Mucosa of descending colon (tissue), 1 donor: Measurements from ENCODE around the genes CCL11, PEX12, CCL16 and CCL15.

DNA sequence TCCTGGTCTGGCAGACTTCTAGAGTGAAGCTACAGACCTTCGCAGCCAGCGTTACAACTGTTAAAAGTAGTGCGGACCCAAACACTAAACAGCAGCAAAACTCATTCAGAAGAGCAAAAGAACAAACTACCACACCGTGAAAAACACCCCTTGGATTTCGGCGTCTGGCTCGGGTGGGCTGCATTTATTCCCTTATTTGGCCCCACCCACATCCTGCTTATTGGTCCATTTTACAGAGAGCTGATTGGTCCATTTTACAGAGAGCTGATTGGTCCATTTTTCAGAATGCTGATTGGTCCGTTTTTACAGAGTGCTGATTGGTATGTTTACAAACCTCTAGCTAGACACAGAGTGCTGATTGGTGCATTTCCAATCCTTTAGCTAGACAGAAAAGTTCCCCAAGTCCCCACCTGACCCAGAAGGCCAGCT is 286.6 kb upstream of the ASIC2 start:
- PRO-cap: no peak

GRCh38 chr17:34285465-34286008 is at the start of gene CCL11:
CCL11 (plus strand) TSS chr17:34285742.
- PRO-cap: unidirectional peak, plus-strand start at chr17:34285742

- PRO-cap: no peak
These were observed 548 bp downstream of the TMEM132E start for GRCh38 chr17:34579750-34580510.

DNA sequence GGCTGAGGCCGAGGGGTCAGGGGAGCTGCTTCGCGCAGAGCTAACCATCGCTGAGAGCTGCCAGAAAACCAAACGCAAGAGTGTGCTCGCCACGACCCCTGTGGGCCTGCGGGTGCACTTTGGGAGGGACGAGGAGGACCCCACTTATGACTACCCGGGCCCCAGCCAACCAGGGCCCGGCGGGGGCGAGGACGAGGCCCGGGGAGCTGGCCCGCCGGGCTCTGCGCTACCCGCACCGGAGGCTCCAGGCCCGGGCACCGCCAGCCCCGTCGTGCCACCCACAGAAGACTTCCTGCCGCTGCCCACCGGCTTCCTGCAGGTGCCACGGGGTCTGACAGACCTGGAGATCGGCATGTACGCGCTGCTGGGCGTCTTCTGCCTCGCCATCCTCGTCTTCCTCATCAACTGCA is 57.9 kb downstream of the TMEM132E start:
- PRO-cap: no peak

- PRO-cap: no peak
These were observed 729 bp upstream of the LIG3 start for GRCh38 chr17:34979365-34980200.

GRCh38 chr17:35046437-35047069 is 17.0 kb downstream of the RFFL start:
- PRO-cap: no peak

DNA sequence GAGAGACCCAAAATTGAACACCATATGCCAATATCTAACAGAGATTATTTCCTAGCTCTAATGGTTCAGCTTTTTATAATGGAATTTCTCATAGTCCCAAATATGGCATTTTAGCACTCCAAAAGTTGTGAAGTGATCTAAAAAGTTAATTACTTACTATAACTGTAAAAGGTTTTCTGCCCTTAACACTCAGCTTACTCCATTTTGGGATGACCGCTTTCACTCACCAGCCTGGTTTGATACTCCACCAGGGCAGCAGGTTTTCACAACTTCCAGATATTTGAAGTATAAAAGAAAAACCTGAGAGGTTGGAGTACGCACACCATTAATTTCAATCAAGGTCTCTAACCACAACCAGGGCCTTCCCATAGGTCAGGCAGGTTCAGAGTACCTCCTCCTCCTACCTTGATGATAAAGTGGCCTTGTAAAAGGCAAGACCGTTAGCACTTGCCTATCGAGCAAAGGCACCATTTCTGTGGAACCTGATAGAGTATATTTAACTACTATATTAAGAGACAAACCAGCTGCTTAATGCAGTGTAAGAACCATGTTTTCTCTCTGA is 3.5 kb downstream of the RFFL start:
- PRO-cap: no peak

DNA sequence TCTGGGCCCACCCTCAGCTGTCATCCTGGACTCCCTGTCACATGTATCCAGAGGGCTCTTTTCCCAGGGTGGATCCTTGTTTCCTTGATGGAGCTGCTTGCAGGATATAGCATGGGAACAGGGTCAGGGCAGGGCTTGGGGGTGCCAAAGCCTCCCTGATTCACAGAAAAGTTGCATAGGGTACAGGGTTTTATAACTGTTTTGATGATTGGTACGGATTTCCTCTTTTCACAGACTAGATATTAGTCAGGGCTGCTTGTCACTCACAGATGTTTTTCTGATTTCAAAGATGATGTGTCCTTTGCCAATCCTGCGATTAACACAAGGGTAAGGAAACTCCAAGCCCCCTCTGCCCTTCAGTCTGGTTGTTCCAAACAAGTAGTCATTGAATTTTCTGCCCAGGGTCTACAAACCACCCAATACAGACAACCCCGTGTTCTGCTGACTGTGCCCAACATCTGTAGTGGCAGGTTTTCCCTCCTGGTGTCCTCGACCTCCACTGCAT is 20.6 kb upstream of the SLC35G3 start:
- PRO-cap: no peak

GRCh38 chr17:35241338-35241955 is 1.4 kb upstream of the SLFN5 start:
- PRO-cap: unidirectional peak, plus-strand start at chr17:35241592; unidirectional peak, plus-strand start at chr17:35241814

- PRO-cap: no peak
These were observed 59.3 kb downstream of the SLFN11 start for GRCh38 chr17:35313863-35314798.

DNA sequence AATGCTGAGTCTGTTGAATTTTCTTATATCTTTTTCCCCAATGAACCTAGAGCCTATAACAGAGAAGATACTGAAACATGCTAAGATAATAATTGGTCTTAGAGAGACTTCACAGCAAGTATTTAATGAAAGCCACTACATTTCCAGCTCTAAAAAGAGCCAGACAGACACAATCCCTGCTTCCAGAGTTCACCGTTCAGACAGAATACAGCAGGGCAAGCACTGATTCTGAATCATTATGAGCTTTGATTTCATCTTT is 2.4 kb upstream of the SLFN11 start:
- PRO-cap: no peak

- PRO-cap: bidirectional peak, plus-strand start at chr17:35578756, minus-strand start at chr17:35578568
These were observed at the start of gene PEX12 for GRCh38 chr17:35578130-35579134. PEX12 (minus strand) TSS chr17:35578571.

DNA sequence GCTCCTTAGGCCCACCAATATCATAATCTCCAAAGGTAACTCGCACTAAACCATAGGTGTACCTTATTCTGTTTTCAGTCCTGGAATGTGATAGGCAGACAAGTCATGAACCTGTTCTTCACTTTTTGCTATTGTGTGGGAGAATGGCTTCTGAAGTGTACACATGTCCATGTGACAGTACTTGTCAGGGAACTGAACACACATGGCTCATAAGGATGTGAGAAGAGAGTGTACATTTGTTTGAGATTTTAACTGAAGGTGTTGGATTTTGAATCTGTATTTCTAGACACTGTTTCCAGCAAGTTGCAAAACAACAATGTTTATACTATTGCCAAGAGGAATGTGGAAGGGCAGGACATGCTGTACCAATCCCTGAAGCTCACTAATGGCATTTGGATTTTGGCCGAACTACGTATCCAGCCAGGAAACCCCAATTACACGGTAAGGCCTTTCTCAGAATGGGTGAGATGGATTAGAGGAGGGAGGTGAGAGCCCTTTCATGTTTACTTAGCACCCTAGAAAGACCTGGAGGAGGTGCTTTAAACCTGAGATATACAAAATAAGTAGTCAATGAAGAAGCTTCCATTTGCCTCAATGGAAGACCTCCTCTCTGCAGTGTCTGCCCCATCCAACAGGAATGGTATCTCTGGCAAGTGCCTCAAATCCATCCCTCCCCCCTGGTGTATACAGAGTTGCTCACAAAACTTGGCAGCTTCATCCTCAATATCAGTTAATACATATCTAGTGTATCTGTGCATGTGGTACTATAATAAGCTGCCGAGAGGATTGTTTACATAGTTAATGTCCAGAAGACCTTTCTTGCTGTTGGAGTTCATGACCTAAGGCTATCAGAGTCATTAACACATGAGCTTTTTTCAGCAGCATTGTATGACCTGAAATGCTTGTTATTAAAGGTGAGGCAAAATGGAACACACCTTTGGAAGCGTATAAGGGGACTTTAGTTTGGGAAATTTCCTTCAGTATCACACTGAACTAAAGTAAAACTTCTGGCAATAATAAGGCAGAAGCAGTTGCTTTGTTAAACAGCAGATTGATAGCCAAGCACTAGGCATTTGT is 14.2 kb upstream of the RASL10B start:
- PRO-cap: no peak

DNA sequence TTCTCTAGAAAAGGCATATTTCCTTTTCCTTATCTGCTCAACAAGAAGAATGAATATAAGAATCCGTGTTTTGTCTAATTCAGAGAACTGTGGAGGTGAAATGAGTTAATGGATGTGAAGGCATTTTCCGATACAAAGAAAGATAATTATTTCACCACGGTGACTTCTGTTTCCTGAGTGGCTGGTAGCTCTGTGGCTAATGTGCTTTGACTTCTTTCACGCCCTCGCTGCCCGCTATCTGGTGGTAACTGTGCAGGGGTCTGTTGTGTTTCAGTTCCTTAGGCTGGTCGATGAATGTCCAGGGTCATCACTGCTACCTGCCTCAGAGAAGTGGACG is 15.7 kb upstream of the CCL5 start:
- PRO-cap: no peak

- PRO-cap: no peak
These were observed 8.1 kb downstream of the CCL16 start for GRCh38 chr17:35972901-35973951.

- PRO-cap: no peak
These were observed at the start of gene CCL16 for GRCh38 chr17:35981209-35981735. CCL16 (minus strand) TSS chr17:35981497.

DNA sequence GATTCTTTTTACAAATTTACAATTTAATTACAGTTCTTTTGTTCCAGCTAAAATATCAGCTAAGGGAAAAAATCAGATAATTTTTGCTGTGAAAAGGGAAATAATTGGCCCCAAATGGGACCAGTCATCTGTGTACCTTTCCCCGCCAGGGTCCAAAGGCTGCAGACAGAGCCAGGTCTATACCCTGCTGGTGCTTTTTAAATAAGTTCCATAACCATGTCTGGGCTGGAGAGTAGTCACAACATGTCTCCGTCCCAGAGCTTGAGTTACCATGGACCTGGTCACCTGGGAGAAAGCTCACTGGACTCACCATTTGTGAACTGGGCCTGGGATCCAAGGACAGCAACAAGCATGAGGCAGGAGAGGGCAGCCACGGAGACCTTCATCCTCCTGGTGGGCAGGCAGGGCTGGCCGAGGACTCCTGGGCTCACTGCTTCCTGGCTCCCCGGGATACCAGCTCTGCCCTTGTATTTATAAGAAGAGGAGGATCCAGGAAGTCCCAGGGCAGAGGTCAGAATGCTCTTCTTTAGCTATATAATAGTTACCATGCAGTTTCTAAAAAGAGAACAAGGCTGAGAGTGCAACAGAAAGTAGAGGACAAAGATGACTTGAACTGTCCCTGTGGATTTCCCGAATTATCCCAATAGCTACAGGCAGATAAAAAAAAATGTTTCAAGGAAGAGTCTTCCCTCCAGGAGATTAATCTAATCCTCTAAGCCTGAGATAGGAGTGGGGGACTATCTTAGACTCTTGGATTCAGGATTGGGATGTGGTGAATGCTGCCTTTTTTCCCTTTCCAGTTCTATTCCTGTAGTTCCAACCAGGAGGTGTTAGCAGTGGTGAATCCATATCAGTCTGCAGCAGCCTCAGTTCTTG is at the start of gene CCL15:
TSS of gene CCL15 (minus strand) at position 447 of the 876 bp plus-strand sequence.
- PRO-cap: bidirectional peak, plus-strand start at position 563 of the sequence, minus-strand start at position 444 of the sequence

GRCh38 chr17:36107589-36108158 is 4.0 kb downstream of the CCL4 start:
- PRO-cap: no peak

GRCh38 chr17:36128707-36128906 is 25.0 kb downstream of the CCL4 start:
- PRO-cap: unidirectional peak, minus-strand start at chr17:36128782

DNA sequence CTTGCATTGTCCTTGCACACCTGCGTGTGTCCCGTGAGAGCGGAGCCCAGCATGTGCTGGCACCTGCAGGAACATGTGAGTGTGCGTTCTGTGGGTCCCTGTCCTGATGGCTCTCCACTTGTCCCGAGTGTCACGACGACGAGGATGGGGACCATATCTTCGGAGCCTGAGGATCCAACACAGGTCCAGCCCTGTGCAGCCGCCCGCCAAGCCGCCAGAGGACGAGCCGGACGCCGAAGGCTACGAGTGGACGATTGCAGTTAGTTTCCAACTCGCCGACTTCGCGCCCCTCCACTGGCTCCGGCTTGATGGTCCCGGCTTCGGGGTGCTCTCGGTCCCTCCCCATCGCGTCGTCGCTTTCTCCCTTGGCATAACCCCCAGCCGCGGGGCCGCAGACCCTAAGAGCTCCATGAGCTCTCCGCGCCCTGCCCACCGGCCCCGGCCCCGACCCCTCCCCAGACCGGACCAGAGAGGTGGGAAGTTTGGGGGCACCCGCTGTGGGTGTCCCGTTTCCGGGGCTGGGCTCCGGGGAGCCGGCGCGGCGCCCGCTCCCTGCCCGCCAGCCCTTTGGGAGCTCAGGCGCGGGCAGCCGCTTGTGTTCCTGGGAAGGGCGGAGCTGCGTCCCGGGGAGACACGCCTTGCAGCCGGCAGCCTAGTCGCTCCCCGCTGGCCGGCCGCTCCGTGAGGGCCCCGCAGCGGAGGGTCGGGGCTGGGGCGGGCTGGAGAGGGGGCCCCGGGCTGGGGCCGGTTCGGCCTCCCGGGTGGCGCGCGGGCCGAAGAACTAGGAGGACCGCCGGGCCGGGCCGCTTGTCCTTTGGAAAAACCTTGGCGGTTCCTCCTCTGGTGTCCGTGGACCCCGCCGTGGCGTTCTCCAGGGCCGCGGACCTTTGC is 6.3 kb upstream of the TBC1D3B start:
- PRO-cap: unidirectional peak, plus-strand start at position 217 of the sequence; bidirectional peak, plus-strand start at position 629 of the sequence, minus-strand start at position 569 of the sequence